ENCODE measurements around the gene MKRN2.

GRCh38 chr3:11195674-11196326, 41.5 kb downstream of the HRH1 start:
- PRO-cap = no peak
- RAMPAGE, long total RNA, 2 experiments = no peak in any of the 2 experiments

DNA sequence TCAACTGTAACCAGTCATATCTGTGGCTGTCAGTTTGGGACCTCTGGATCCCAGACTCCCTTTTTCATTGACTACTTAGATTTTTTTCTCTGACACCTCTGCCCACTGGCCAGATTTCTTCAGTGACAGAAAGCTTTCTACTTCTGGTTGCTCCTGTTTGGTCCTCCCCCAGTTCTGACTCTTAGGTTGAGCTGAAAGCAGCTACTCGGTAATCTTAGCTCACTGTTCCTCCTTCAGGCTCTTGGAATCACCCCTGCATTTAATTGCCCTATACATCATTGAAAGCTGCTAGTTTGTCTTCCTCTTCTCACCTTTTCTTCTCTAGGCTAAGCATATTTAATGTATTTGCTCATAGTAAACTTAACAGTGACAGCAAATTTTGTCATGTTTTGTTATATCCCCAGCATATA, 1.0 kb downstream of the ATG7 start:
- PRO-cap = no peak
- RAMPAGE, long total RNA, 2 experiments = no peak in any of the 2 experiments

- PRO-cap = no peak
- RAMPAGE, long total RNA, 2 experiments = no peak in any of the 2 experiments
These were observed 16.4 kb downstream of the ATG7 start for GRCh38 chr3:11288581-11289021.

DNA sequence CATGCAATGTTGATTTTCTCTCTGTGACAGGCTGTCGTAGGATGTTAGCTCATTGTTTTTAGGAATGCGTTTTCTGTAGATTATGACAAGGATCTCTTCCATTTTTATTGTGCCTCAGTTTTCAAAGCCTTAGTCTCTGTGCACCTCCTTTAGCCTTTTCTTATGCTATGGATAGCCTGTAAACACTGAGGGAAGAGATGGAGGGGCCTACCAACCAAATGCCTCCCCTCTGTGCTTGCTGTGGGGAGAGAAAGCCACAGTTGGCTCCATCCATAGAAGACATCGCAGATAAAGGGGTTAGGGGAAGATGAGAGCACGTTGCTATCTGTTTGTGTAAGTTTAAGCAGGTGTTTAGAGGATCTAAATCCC, 164.9 kb downstream of the ATG7 start:
- PRO-cap = no peak
- RAMPAGE, long total RNA, 2 experiments = no peak in any of the 2 experiments

- PRO-cap = no peak
- RAMPAGE, long total RNA, 2 experiments = no peak in any of the 2 experiments
These were observed 126.5 kb downstream of the VGLL4 start for GRCh38 chr3:11517055-11517764.

DNA sequence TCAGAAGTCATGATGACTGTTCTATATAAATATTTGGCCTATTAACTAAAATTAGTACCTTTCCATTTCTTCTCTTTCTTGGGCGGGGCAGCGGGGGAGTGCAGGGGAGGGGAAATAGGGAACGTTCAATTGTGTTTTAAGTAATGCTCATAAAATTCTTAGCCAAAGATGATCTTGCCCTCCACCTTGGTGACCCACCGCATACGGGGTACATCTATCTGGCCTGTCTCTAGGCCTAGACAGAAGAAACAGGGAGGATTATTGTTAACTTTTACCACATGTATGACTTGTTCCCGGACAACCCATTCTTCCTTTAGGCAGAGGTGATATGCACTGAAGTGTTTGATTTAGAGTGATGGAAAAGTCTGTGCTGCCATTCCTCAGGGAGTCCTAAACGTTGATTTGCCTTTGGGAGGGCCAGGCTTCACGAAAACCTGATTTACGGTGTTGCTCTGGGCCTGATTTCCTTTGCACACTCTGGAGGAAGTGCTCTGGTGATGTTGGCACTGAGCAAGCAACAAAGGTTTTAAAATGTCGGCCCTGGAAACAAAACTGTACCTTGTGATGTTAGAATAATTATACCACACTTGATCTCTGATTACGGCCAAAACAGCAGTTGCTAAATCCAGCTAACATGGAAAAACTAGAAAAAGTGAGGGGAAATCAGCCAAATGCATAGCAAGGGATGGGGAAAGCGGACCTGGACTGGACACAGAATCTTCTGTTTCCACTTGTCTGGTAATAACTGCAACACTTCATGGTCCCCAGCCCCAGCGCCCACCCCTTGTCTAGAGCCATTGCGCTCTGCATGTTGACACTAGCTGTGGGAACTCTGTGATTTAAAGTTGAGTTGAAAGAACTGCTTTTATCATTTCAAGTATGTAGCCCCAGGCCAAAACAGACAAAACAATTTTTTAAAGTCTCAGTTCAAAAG, 120.3 kb downstream of the VGLL4 start:
- PRO-cap = no peak
- RAMPAGE, long total RNA, 2 experiments = no peak in any of the 2 experiments

DNA sequence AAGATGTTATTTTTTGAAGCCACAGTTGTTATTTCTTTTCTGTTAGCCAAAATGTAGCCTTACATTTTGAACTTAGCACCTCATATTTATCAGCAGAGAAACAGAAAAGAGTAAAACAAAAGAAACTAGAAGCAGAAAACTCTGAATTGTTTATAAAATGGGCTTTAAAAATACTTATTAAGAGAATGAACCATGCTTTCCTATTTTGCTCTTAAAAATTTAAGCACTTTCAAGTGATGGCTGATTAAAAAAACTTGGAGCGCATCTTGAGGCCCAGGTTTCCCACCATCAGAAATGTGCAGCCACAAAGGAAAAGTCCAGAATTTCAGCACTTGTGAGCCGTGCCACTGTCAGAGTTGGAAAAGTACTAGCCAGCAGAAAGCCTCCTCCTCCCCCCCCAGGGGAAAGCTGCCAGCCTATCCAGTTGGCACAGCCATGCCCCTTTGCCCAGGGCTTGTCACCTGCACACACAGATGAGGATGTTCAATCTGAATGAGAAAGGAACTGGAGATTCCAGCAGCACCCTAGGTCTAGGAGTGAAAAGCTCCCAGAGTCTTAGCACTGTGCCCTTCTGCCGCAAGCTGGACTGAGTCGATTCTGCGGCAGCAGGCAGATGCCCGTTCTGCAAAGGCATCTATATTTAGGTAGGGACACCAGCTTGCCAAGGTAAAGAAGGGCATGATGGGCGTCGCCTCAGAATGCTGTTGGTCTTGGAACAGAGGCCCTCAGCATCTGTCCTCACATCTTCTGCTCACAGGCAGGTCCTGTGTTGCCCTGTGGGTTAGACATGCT, 109.8 kb downstream of the VGLL4 start:
- PRO-cap = no peak
- RAMPAGE, long total RNA, 2 experiments = no peak in any of the 2 experiments

DNA sequence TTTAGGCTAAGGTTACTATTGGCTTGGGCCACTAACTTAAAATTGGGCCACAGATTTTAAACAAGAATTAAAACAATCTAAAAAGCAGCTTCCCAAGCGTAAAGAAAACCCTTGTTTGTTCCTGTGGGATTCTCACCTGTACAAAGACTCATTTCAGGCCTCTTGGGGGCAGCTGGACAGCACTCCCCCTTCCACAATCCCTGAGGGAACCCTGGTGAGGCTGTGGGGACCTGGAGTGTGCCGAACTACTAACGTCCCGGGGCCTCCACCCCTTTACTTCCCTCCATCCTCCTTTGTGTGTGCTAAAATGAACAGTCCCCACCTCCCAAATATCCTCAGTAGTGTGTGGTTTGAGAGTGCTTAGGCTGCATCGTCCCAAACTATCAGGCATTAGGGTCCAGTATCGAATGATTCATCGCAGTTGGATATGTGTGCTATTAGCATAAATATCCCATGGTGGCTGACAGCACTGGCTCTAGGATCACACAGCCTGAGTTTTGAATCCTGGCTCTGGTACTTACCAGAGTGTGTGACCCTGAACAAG, 51.4 kb downstream of the VGLL4 start:
- PRO-cap = no peak
- RAMPAGE, long total RNA, 2 experiments = no peak in any of the 2 experiments

DNA sequence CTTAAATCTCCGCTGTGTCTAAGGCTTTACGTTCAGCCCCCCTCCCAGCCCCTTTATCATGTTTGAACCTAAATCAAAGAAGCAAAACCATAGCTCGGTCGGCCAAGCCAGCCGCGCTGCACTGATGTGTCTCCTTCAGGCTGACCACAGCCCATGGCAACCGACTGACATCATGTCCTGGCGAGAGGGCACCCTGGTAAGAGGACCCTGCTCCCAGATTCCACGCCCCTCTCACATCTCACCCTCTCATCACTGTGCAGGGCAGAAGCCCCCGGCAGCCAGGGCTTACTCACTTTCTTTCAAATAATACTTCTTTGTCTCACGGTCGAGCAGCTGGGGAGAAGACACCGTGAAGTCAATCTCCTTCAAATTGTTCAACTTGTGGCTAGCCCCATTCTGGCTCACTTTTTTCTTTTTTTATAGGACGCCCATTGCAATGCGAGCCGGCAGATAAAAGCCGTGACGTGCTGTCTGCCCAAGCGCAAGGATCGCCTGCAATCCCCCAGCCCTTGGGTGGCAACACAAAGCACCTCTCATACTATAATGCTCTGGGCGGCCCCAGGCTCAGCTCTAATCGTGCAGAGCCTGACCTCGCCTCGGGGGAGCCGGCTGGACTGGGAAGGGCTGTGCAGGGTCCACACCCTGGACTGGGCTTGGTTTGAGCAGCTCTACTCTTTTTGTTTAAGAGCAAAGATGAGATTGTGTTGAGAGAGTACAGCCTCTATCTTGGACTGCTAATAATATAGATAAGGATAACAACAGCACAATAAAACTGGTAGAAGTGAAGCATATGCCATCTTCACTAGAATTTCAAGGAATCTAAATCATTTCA, 33.5 kb downstream of the VGLL4 start:
- PRO-cap = no peak
- RAMPAGE, long total RNA, 2 experiments = no peak in any of the 2 experiments

- PRO-cap = no peak
- RAMPAGE, long total RNA, 2 experiments = no peak in any of the 2 experiments
These were observed 32.7 kb downstream of the VGLL4 start for GRCh38 chr3:11610795-11611679.

- PRO-cap = no peak
- RAMPAGE, long total RNA, 2 experiments = no peak in any of the 2 experiments
These were observed 30.5 kb downstream of the VGLL4 start for GRCh38 chr3:11613079-11613680.

DNA sequence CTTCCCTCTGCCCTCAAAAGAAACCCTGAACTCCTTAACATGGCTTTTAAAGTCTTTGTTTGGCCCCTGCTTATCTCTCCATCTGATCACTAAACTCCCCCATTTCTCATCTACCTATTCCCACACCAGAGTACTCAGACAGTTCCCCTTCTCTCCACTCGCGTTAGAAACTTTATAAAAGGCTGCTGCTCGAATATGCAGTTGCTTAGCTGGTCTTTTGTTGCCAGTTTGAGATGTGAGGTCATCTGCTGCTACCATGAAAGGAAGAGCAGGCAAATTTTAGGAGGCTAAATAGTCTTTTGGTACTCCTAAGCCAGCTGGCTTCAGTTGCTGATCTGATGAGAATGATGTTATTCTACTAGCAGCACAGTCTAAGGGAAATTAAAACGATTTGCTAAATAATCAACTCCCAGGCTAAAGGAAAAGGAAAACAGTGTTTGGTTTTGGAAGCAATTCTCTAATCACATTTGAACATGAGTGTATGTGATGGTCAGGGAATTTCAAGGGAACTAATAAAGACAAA, 51.0 kb downstream of the TAMM41 start:
- PRO-cap = no peak
- RAMPAGE, long total RNA, 2 experiments = start-site peak on the minus strand in 1 of 2 experiments, centred at position 180 of the sequence, 11 reads per replicate

- PRO-cap = no peak
- RAMPAGE, long total RNA, 2 experiments = no peak in any of the 2 experiments
These were observed 524 bp upstream of the TIMP4 start for GRCh38 chr3:12159177-12159695.

GRCh38 chr3:12183390-12183665, 24.6 kb upstream of the TIMP4 start:
- PRO-cap = no peak
- RAMPAGE, long total RNA, 2 experiments = no peak in any of the 2 experiments

DNA sequence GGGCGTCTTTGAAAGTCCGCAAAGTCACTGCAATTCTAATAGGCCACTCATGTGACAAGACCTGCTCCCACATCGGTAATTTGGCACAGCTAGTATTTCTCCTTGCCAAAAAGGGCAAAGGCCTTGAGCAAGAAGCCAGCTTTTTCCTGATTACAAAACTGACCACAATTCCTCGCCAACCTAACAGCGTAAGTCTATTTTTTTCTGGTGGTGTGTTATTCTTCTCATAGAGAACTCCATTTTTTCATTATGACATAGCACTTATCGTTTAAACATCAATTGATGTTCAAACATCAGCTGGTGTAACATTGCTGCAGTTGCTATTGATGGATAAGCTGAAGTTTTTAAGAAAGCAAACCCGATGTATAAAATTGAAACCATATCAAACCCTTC, 61.6 kb downstream of the PPARG start:
- PRO-cap = no peak
- RAMPAGE, long total RNA, 2 experiments = no peak in any of the 2 experiments

DNA sequence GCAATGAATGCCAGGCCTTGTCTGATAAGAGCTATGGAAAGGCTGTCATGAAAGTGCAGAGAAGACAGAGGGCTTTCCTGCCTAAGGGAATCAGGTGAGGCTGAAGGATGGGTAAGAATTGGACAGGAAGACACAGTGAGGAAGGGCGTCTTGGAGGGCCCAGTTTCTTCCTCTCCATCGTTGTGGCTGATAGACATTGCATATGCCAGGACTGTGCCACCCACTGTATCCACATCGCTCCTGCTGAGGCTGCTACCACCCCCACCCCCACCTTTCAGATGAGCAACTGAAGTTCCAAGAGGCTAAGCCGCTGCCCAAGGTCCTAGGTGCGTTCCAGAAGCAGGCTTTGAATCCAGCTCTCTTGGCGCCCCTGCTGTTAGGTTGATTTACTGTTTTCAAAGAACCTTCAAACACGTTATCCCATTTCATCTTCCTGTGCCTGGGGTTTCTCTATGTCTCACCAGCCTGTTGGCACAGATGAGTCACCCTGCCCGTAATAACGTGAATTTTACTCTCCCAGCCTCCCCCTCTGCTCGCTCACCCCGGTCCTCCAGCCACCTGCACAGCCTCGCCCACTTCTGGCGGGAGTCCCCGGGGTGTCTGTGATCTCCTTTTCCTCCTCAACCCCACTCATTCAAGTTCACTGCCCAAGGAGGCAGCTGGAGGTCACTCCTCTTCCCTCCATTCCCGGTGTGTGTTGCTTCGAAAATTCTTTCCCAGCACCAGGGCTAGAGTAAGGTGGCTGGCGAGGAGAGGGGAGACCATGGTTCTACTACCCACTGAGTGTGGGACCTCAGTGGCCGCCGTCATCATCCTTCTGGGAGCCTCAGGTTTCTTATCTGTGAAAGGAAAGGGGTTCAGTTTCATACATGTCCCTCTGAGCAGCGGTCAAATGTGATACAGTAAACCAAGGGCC, 13.0 kb upstream of the TSEN2 start:
- PRO-cap = no peak
- RAMPAGE, long total RNA, 2 experiments = no peak in any of the 2 experiments

DNA sequence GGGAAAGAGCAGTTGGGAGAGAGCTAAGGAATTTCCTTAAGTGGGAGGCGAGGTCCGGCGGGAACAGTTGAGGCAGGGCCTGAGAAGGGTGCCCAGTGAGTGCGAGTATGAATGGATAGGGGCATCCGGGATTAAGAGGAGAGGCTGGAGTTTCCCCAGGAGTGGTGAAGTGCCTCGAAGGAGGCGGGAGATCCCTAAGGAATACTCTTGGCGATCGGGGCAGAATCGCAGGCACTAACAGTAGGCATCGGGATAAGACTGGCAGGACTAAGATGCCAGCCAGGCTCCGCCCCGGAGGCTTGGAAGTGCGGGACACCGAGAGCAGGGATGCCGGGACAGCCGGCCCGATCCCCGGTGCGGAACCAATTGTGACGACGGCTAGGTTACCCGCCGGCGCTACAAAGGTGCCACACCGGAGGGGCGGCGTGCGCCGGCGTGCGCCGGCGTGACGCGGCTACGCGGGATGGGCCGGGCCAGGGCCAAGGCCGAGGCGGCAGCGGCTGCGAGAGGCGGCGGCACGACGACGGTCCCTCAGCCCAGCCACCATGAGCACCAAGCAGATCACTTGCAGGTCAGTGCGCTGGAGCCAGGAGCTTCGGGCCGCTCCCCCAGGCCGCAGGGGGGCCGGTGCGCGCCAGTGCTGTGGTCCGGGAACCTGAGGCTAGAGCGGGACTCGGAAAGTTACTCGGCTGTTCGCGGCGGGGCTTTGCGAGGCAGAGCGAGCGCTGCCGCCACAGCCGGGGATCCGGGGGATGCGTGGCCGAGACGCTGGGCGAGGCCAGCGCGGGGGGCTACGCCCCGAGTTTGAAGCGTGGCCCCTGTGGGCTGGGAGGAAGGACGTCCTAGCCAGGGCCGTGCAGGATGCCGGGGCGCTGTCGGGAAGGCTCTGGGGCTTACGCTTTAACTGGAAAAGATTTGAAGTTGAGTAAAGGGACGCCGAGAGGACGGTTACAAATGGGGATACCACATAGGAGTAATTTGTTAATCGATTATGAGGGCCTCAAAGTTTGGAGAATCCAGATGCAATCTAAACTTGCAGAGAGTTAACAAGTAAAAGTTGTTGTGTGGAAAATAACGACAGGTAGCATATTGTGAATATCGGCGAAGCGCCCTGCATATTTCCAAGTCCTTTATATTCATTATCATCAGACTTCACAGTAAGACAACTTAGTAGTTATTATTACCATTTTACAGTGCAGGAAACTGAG, at the start of gene MKRN2:
Gene MKRN2, plus strand, starts transcription at position 482 of the 1,208 bp plus-strand sequence.
- PRO-cap = bidirectional peak, plus-strand start at position 482 of the sequence, minus-strand start at position 356 of the sequence; bidirectional peak, plus-strand start at position 850 of the sequence, minus-strand start at position 747 of the sequence
- RAMPAGE, long total RNA, 2 experiments = start-site peak on the plus strand in 2 of 2 experiments, centred at positions 503 to 517 of the sequence, 55 to 182 reads per replicate

GRCh38 chr3:12560415-12561361, 3.8 kb downstream of the MKRN2 start:
- PRO-cap = no peak
- RAMPAGE, long total RNA, 2 experiments = no peak in any of the 2 experiments

DNA sequence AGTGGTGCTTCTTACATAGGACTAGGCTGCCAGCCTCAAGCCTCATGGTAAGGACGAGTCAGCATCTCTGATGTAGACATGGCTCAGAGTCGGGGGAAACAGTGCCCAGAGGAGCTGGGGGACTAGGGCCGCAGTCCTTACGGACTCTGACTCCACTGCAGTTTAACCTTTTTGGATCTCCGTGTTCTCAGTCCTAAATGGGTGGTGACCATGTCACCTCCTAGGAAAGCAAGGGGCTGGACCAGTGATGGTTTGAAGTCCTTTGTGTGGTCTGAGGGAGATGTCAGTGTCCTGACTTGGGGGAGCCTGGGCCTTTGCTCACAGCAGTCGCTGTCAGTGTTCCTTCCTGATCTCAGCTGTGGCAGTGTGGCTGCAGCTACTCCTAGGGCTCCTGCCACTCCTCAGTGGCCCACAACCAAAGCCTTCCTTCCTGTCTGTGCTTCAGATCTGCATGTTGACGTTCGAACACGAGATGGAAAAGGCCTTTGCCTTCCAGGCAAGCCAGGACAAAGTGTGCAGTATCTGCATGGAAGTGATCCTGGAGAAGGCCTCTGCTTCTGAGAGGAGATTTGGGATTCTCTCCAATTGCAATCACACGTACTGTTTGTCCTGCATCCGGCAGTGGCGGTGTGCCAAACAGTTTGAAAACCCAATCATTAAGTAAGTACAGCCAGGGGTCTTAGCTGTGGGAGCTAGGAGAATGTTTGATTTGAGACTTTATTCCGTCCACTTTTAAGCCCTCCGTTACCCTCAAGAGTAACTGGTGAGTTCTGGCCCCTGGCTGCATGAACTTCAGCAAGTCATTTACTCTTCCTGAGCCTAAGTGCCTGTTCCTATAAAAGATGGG, 17.7 kb downstream of the MKRN2 start:
- PRO-cap = no peak
- RAMPAGE, long total RNA, 2 experiments = no peak in any of the 2 experiments

DNA sequence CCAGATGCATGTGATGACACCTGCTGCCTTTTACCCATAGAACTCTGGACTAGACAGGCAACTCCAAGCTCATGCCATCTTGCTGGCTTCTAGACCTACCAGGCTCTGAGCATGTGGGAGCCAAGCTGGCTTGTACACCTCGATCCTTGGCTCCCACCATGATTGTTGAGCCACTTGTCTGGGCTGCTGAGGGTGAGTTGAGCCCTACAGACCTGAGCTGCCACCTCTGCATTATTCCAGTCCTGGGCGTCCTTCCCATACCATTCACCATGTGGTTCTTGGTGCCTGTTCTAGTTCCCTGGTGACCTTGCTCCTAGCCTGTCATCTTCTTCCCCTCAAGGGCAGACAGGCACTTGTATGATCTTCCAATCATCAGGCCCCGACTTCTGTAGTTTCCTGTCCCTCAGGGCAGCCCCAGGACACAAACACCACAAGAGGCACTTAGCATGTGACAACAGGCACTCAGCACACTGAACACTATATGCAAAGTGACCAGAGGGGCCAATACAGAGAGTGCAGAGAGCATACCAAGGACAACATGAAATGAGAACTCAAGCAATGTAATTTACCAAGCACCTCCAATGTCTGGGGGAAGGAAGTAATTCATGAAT, 18.0 kb downstream of the TMEM40 start:
- PRO-cap = no peak
- RAMPAGE, long total RNA, 2 experiments = no peak in any of the 2 experiments